ENCODE results near the genes POLE4 and MRPL19.

DNA sequence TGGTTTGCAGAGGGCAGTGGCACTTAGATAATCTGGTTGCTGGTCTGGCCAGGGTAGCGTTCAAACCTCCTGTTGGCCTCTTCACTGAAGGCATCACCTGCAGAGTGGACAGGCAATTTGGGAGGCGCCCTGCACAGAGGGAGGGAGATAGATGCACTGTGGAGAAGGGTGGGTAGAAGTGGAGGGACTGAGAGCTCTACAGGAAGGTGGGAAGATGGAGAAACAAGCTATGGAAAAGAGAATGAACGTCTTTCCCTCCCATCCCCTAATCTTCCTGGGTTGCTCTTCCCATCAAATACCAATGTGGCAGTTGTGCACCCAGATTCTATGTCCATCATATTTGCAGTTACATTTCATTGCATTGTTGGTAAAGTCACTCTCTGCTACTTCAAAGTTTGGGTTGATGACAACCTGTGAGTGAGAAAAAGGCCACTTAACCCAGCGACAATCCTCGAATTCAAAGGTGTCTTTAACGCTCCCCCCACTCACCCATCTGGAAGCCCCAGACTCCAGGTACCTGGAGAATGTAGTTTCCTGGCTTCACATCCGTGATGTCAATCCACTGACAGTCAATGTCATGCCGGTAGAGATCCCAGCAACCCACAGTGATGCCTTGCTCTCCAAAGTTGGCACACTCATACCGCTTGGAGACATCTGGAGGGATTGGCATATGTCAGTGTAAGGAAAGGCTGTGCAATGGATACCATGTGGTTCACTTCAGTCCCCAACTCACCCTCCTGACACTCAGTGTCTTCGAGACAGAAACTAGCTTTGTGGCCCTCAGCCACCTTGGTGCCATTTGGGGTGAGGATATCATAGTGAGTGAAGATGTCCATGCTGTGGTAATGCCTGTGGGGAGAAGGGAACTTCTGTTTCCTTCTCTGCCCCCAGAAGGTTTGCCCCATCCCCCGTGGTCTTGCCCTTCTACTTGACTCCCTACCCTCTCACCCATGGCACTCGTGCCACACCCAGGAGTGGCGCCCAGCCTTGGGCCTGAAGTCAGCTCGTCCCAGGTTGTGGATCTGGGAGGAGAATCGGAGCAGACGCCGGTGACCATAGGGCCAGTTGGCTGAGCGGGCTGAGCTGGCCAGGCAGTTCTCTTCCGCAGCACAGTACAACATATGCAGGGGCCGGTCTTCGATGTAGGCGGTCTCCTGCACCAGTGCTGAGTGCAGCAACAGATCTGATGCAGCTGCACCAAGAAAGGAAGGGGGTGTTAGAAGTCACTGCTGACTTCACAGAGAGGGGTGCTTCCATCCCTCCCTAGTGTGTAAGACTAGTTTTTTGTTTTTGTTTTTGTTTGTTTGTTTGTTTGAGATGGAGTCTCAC is 4.3 kb downstream of the HTRA2 start:
- RRBS, result 82% methylated on average over 4 of the region's 22 CpGs

GRCh38 chr2:74741483-74741953 is 87.5 kb downstream of the SEMA4F start:
- RRBS, result no CpG with 5 or more reads among the region's 3 CpGs

DNA sequence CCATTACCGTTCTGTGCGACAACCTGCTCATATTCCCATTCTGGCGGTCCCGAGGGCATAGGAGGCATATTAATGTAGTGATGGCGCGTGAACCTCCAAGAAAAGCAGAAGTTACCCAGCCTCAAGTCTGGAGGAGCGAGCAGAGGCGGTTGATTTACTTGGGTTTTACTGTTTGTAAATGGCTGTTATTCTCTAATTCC is 1.8 kb downstream of the HK2 start:
- RRBS, result no CpG with 5 or more reads among the region's 8 CpGs

GRCh38 chr2:74867591-74868689 is 34.0 kb downstream of the HK2 start:
- RRBS, result no CpG with 5 or more reads among the region's 19 CpGs

DNA sequence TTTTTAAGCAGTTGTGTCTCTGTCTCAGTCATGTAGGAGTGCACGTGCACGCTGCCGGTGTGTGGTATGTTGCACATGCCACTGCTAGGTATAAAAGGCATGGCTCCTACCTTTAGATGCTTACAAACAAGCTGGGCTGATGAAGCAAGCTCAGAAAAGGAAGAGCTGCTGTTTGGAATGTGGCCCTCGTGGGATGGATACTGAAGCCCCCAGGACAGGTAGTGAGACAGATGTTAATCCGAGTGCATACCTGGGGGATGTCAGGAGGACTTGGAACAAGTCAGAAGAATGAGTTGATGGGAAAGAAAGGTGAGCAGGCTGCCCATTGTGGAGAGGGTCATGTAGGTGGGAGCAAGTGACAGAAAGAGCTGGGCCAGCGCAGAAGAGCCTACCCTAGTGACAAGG is 49.2 kb downstream of the HK2 start:
- RRBS, result no CpG with 5 or more reads among the region's 6 CpGs

- RRBS, result 1% methylated on average over 7 of the region's 86 CpGs
These were observed at the start of gene POLE4 for GRCh38 chr2:74957951-74959208. Gene POLE4, plus strand, starts transcription at chr2:74958643.

GRCh38 chr2:75612923-75613345 is 33.6 kb upstream of the MRPL19 start:
- RRBS, result no CpG with 5 or more reads among the region's 5 CpGs

GRCh38 chr2:75646385-75647702 is at the start of gene MRPL19:
Gene MRPL19, plus strand, starts transcription at chr2:75646783.
- RRBS, result under 1% methylated on average over 29 of the region's 66 CpGs

- RRBS, result no CpG with 5 or more reads among the region's 8 CpGs
These were observed 1.6 kb upstream of the GCFC2 start for GRCh38 chr2:75712398-75712696.

- RRBS, result no CpG with 5 or more reads among the region's 11 CpGs
These were observed 210.4 kb upstream of the GCFC2 start for GRCh38 chr2:75920858-75921713.

- RRBS, result no CpG with 5 or more reads among the region's 6 CpGs
These were observed 8.9 kb downstream of the LRRTM4 start for GRCh38 chr2:77513213-77513723.

GRCh38 chr2:77954669-77955255 is 432.6 kb upstream of the LRRTM4 start:
- RRBS, result no CpG with 5 or more reads among the region's 22 CpGs

GRCh38 chr2:79119941-79120387 is 324 bp upstream of the REG1A start:
- RRBS, result no CpG with 5 or more reads among the region's 2 CpGs

GRCh38 chr2:79393570-79394348 is 119.1 kb upstream of the CTNNA2 start:
- RRBS, result no CpG with 5 or more reads among the region's 10 CpGs

DNA sequence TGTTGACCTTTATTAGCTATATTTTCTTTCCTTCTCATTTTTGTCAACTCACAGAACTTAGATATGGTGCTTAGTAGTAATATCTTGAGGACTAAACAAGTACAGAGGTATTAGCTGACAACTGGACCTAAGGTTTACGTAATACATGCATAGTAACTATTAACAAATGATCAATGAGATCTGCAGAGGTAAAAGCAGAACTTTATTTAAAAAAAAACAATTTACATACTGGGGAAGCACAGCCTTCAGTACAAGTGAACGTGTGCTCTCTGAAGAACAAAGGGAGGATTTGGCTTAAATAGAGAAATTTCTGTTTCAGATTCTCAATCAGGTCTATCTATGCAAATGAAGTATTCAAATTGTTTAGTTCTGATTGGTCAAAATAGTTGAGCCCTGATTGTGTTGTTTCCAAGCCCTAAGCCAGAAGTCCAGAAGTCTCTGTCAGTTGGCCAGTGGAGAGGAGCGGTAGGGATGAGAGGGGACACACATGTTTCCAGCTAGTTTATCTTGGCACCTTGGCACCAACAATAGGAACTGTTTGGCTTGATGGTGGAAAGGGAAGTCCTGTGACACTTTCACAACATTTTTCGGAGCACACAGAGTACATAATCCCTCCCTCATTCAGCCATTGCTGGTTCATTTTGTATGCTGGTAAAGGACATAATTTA is 1661.8 kb downstream of the SUCLG1 start:
- RRBS, result no CpG with 5 or more reads among the region's 4 CpGs

DNA sequence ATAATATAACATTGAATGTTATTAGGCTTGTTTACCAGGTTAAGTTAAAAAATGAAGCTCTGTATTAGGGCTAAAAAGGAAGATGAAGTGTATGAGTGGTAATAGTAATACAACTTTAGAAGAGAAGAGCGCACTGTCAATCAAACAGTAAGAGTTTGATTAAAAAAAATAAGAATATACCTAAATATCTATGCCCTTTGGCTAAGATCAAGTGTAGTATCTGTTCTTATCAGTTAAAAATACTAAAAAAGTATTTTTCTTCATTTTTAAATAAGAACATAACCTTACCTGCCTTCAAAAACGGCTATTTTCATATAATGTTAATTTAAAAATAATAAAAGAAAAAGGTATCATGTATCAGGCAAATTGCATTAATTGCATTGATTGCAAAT is 1647.6 kb downstream of the SUCLG1 start:
- RRBS, result no CpG with 5 or more reads among the region's 2 CpGs

DNA sequence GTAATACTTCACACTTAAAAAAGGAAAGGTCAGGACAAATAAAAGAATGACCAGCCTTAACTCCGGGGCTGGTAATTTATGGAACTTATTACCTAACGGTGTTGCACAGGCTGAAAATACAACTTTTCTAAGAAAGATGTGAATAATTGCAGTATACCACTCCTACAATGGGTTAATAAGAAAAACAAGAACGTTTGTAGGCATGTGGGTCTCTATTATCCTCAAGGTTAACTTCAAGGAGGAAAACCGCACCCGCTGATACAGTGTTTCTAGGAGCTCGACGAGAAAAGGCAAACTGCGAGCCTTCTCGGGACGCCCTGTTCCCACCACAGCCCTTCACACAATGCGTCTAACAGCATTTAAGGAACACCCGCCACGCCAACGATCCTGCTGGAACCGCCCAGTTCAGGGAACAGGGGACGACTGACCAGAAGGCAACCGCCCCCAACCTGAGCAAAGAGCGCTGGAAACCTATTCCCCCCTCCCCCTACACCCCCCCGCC is 825 bp upstream of the TMSB10 start:
- RRBS, result no CpG with 5 or more reads among the region's 19 CpGs

DNA sequence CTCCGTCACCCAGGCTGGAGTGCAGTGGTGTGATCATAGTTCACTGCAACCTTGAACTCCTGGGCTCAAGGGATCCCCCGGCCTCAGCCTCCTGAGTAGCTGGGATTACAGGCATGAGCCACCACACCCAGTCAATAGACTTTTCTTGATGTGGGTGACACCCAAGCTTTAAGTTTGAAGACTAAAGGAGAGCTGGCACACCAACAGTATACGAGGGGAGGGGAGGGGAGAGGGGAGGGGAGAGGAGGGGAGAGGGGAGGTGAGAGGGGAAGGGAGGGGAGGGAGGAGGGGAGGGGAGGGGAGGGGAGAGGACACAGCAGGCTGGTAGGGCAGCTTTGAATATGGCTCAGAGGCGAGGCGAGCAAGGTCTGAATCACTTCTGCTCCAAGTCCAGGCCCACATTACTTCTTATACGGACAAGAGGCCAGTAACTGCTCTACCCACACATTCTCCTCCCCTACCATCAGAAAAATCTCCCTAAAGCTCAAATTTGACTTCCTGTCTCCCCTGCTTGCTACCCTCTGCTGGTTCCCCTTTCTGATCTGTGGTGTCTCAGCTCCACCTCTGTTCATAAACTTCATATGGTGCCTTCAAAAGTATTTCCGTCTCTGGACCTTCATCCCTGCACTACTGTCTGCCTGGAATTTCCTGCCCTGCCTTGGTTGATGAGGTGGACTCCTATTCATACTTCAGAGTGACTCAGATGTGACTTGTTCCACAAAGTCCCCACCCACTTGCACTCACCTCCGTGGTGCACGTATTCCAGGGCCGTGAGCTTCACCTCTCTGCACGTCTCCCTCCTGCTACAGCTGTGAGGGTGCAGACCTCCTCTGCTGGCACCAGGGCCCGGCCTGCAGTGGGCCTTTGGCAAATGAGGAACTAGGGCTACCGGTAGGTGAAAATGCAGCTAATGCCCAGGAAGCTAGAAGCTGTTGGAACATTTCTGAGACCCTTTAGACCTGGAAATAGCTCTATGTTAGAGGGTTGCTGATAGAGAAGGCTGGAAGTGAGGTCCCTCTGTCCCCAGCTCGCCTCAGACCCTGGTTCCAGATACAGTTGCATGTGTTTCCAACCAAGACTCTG is 24.7 kb upstream of the KCMF1 start:
- RRBS, result 33% methylated on average over 1 of the region's 14 CpGs

DNA sequence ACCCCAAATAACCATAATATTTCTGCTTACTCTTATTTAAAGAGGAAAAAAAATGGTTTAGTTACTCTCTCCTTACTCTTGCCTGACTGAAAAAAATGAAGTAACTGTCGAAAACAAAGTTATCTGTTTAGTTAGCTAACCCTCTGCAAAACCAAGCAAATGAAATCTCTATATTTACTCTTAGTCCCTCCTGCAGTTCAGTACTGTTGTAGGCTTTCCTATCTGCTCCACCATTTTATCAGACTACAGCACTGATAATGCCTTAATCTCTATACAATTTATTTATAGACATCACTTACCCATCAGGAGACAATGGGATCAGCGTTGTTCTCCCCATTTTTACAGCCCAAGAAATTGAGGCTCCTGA is 2.0 kb upstream of the KCMF1 start:
- RRBS, result no CpG with 5 or more reads among the region's 2 CpGs

- RRBS, result 2% methylated on average over 8 of the region's 32 CpGs
These were observed 266 bp downstream of the KCMF1 start for GRCh38 chr2:84971316-84971537.

All from hTERT-HM (cell line).